Right lobe of liver (tissue), 4 donors: ENCODE results near the gene FOXA2.

DNA sequence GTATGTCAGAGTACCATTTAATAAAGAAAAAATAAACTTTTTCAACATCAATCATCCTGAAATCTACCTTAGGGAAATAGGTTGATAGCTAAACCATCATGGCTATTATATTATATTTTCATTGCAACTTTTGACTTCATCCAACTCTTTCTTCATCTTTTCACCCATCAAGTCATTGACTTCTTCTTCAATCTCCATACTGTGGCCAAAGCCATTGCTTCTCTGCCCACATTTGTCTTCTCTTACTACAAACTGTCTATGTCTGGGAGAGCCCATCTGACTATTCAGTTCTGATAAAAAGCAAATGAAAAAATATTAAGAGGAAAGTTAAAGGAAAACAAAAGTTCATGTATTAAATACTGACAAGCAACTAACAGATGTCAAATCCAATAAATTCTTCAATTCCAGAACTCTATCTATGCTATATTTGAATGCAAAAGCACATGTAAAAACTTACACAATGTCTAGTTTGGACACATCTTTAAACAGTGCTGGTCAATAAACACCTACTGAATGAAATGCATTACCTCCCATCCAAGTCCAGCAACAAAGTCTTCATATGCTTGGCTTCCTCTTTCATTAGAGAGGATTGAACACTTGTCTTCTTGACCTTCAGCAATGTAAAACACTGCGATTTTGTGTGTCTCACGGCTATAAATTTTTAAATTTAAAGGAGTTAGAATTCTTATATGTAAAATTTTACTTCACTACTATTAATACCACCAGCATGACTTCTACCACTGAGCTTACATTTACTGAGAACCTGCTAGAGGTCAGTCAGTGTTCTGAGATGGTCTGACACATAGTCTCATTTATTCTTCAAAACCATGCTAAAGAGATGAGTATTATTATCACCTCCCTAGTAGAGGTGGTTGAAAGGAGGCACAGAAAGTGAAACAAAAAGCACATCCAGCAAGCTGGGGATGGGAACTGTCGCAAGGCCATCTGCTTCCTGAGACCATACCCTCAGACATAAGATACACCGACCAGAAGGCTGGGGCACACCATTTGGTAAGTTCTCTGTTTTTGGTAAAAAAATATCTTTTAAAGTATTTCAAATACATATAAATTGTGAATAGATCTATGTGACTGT lies 137.3 kb downstream of the INSM1 start:
- PRO-cap, 4 experiments: no peak in any of the 4 experiments
- RAMPAGE, long total RNA, 2 experiments: no peak in any of the 2 experiments

DNA sequence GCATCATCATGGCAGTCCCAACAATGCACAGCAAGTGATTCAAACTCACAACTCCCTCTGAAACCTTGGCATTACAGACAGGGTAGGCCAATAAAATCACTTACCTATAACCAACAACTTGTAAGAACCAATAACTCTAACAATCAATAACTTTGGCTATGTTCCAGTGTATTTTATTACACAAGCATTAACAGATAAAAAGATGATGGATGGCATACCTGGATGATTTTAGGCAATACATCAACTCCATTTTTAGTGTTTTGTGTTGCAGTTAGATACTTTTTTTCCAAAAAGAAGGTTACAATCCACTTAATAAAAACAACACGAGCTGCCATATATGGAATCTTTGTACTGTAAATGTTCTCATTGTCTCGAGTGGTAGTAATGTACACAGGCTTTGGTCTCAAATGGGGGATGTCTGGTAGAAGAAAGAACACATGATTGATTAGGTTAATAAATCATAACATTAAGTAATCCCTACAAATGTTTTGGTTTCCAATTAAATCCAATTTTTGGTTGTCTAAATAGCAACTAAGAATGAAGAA lies 77.2 kb downstream of the RALGAPA2 start:
- PRO-cap, 4 experiments: no peak in any of the 4 experiments
- RAMPAGE, long total RNA, 2 experiments: no peak in any of the 2 experiments

- PRO-cap, 4 experiments: no peak in any of the 4 experiments
- RAMPAGE, long total RNA, 2 experiments: no peak in any of the 2 experiments
Measured at GRCh38 chr20:20678510-20679153, 33.8 kb downstream of the RALGAPA2 start.

- PRO-cap, 4 experiments: no peak in any of the 4 experiments
- RAMPAGE, long total RNA, 2 experiments: no peak in any of the 2 experiments
Measured at GRCh38 chr20:20690187-20690749, 22.2 kb downstream of the RALGAPA2 start.

GRCh38 chr20:21106226-21106545 lies 19.7 kb upstream of the KIZ start:
- PRO-cap, 4 experiments: no peak in any of the 4 experiments
- RAMPAGE, long total RNA, 2 experiments: no peak in any of the 2 experiments

- PRO-cap, 4 experiments: no peak in any of the 4 experiments
- RAMPAGE, long total RNA, 2 experiments: no peak in any of the 2 experiments
Measured at GRCh38 chr20:21136162-21136760, 10.4 kb downstream of the KIZ start.

GRCh38 chr20:21159837-21160206 lies 33.9 kb downstream of the KIZ start:
- PRO-cap, 4 experiments: no peak in any of the 4 experiments
- RAMPAGE, long total RNA, 2 experiments: no peak in any of the 2 experiments

DNA sequence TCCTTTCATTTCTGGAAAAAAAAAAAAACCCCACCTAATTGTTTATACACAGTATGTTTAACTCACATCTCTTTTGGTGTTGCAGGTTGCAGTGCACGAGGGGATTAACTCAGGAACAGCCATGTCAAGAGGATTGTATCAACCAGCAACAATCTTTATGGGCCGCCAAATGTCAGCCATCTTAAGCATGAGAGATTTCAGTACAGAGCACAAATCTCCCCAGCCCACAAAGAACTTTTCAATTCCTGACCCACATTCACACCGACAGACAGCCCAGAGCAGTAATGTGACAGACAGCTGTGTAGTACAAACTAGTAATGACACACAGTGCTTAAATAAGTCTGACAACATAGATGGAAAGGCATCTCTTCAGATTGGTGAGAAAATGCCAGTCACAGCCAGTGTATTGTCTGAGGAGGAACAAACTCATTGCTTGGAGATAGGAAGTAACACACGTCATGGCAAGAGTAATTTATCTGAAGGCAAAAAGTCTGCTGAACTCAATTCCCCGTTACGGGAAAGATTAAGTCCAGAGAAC lies 36.0 kb downstream of the KIZ start:
- PRO-cap, 4 experiments: no peak in any of the 4 experiments
- RAMPAGE, long total RNA, 2 experiments: no peak in any of the 2 experiments

DNA sequence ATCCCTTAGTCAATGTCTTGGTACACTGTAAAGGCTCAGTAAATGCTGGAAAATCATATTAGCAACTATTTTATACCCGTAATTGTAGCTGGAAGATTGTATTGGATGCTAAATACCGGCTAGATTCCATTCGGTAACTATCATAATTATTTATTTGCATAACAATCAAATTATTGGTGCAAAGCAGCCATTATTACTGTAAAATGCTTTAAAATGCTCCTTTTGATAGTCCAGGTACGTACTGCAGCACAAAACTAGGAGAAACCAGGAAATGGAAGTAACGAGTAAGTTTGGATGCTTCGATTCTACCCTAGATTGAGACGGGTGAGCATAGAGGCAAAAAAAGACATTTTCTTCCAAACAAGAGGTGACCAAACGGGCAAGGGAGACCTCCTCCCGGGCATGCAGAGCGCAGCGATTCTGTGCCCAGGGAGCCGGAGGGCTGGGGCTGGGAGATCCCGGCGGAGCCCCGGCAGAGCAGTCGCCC lies 486 bp upstream of the XRN2 start:
- PRO-cap, 4 experiments: no peak in any of the 4 experiments
- RAMPAGE, long total RNA, 2 experiments: no peak in any of the 2 experiments

DNA sequence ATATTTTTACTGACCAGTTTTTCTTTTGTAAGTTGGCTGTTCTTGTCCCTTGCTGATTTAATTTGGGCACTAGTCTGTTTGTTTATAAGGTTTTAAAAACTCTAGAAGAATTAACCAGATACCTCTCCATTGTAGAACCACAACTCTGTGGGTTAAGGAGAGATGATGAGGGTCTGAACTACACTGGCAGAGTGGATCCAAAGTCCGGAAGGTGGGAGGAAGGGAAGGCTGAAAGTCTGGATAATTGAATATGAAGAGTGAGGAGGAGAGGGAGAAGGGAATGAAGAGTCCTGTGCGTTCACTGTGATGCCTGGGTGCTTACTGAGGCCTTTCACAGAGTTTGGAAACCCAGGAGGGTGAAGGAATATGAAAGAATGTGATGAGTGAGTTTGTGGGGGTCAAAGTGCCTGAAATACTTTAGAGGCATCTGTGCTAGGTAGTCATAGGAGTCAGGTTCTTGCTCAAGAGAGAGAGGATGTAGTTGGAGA lies 20.8 kb downstream of the NKX2-4 start:
- PRO-cap, 4 experiments: no peak in any of the 4 experiments
- RAMPAGE, long total RNA, 2 experiments: no peak in any of the 2 experiments

GRCh38 chr20:22429355-22429992 lies 154.9 kb downstream of the FOXA2 start:
- PRO-cap, 4 experiments: peak in 3 of 4 experiments; most common plus-strand start chr20:22429746 (in 2); most common minus-strand start chr20:22429435 (in 2)
- RAMPAGE, long total RNA, 2 experiments: no peak in any of the 2 experiments

DNA sequence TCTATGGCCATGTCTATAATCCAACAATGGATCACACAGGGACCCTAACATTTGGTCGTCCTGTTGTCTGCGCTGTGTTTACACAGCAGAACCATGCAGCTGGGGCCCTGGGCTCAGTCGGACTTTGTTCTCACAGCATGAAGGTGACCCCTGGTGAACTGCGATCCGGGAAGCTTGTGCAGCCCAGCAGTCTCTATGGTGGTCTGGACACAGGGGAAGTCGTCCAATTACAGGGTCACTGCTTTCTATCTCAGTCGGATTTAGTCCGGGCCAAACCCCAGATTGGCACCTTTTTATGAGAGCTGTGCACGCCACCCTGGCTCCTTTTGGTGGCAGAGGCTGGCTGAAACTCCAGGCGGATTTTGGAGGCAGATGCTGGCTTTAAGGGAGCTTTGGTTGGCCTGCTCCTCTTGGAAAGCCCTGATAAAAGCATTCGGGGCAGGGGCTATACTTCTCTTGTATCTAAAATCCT lies 153.5 kb downstream of the FOXA2 start:
- PRO-cap, 4 experiments: peak in 1 of 4 experiments; most common plus-strand start position 288 of the sequence (in 1); most common minus-strand start position 77 of the sequence (in 1)
- RAMPAGE, long total RNA, 2 experiments: no peak in any of the 2 experiments

GRCh38 chr20:22560834-22561521 lies 23.4 kb downstream of the FOXA2 start:
- PRO-cap, 4 experiments: peak in 1 of 4 experiments; most common minus-strand start chr20:22561022 (in 1)
- RAMPAGE, long total RNA, 2 experiments: start-site peak on the minus strand in 1 of 2 experiments, at chr20:22561314-22561320 at its widest, 20 reads per replicate

DNA sequence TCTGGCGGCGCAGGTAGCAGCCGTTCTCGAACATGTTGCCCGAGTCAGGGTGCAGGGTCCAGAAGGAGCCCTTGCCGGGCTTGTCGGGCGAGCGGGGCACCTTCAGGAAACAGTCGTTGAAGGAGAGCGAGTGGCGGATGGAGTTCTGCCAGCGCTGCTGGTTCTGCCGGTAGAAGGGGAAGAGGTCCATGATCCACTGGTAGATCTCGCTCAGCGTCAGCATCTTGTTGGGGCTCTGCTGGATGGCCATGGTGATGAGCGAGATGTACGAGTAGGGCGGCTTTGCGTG lies 2.0 kb downstream of the FOXA2 start:
- PRO-cap, 4 experiments: peak in 1 of 4 experiments; most common minus-strand start position 115 of the sequence (in 1)
- RAMPAGE, long total RNA, 2 experiments: no peak in any of the 2 experiments

DNA sequence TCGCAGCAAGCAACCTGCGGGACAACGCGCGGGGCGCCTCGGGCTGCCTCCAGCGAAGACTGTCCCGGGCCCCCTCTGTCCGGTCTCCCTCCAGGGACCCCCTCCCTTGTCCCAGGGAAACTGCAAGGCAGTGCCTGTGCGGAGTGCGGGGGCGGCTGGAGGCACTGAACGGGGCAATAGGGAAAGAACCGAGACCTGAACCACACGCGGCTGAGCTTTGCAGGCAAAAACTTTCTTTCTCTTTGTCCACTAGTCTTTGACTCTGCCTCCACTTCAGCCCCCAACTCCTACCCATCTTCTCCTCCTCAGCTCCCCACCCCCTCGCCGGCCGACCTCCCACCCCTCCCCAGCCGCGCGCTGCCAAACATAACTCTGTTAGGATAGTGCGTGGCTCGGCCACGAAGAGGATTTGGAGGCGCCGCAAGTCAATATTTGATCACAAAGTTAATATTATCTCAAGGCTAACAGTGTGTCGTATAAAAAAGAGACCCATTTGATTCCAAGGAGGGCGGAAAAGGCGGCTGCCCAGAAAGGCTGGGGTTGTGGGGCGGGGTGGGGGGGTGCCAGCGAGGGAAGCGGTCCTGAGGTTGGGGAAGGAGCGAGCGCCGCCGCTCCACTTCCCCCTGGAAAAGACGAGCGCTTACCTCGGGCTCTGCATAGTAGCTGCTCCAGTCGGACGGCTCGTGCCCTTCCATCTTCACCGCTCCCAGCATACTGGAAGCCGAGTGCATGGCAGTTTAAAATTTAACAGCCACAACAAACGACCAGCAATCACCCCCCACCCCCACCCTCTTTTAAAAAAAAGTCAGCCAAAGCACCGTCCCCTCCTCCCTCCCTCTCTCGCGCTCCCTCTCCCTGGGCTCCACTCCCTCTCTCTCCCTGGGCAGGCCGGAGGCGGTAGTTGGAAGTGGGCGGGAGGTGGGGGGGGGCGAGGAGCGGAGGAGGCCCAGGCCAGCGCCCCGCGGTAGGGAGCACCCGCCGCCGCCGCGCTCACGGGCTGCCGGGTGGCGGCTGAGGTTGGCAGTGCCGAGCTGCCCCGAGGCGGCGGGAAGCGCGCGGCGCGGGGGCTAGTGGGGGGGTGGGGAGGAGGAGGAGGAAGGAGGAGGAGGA lies at the start of gene FOXA2:
Gene FOXA2 (minus strand): TSS at position 1,025 of the 1,110 bp plus-strand sequence.
- PRO-cap, 4 experiments: peak in 4 of 4 experiments; most common plus-strand start position 993 of the sequence (in 4); most common minus-strand start position 374 of the sequence (in 4)
- RAMPAGE, long total RNA, 2 experiments: no peak in any of the 2 experiments

DNA sequence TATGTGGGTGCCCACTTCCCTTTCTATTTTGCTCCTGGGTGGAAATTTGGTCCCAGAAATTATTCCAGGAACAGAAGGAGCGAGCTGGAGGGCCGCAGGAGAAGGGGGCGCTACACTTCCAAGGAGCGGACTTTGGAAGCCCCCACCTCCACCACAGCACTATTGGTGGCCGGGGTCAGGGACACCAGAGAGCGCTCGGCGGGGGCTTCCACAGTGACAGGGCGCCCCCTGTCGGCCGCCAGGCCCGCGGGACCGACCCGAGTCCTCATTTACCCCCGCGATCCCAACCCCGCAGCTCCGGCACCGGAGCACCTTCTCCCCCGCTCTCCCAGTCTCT lies 2.2 kb upstream of the FOXA2 start:
- PRO-cap, 4 experiments: peak in 4 of 4 experiments; most common plus-strand start position 268 of the sequence (in 4)
- RAMPAGE, long total RNA, 2 experiments: no peak in any of the 2 experiments

DNA sequence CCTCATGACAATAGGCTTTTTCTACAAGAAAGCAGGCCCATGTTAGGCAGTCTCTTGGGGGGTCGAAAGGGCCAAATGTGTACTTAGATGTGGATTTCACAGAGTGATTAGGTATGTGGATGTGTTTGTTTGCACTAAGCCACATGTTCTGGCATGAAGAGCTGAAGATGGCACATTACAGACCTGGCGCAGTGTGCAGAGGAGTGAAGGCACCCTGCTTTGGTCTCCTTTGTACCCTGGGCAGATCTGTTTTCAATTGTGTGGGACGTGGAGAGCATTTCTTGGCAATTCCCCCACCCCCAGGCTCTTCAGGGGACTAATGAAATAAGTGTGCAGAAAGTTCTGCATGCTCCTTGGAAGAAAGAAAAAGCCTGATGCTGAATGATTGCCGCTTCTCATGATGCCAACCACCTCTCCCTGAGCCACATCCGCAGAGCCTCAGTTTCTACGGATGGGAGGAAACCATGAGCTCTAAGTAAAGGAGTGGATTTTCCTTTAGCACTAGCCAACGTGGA lies 50.8 kb upstream of the SSTR4 start:
- PRO-cap, 4 experiments: peak in 1 of 4 experiments; most common plus-strand start position 259 of the sequence (in 1)
- RAMPAGE, long total RNA, 2 experiments: no peak in any of the 2 experiments

- PRO-cap, 4 experiments: no peak in any of the 4 experiments
- RAMPAGE, long total RNA, 2 experiments: start-site peak on the minus strand in 1 of 2 experiments, at chr20:23025623-23025629 at its widest, 20 reads per replicate
Measured at GRCh38 chr20:23025390-23026015, 9.6 kb upstream of the SSTR4 start.

- PRO-cap, 4 experiments: no peak in any of the 4 experiments
- RAMPAGE, long total RNA, 2 experiments: no peak in any of the 2 experiments
Measured at GRCh38 chr20:23046312-23046833, 3.1 kb downstream of the THBD start.

- PRO-cap, 4 experiments: no peak in any of the 4 experiments
- RAMPAGE, long total RNA, 2 experiments: no peak in any of the 2 experiments
Measured at GRCh38 chr20:23126279-23127169, 40.4 kb upstream of the CD93 start.